Body of pancreas (tissue), 2 donors: Measurements from ENCODE around the genes HTR6 and FAM43B.

- PRO-cap, result no peak
- RAMPAGE, long total RNA, 2 experiments, result no peak in any of the 2 experiments
These were observed at the start of gene HTR6 for GRCh38 chr1:19664634-19665274. HTR6 (plus strand) TSS chr1:19664875.

- PRO-cap, result no peak
- RAMPAGE, long total RNA, 2 experiments, result no peak in any of the 2 experiments
These were observed 18.5 kb upstream of the PLA2G2A start for GRCh38 chr1:19997704-19998619.

DNA sequence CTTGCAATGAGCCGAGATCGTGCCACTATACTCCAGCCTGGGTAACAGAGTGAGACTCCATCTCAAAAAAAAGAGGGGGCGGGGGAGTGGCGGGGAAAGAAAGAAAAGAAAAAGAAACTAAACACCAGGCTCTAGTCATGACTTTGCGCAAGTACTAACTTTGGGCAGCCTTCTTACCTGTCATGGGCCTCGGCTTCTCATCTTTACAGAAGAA lies 20.1 kb downstream of the PLA2G2D start:
- PRO-cap, result no peak
- RAMPAGE, long total RNA, 2 experiments, result no peak in any of the 2 experiments

DNA sequence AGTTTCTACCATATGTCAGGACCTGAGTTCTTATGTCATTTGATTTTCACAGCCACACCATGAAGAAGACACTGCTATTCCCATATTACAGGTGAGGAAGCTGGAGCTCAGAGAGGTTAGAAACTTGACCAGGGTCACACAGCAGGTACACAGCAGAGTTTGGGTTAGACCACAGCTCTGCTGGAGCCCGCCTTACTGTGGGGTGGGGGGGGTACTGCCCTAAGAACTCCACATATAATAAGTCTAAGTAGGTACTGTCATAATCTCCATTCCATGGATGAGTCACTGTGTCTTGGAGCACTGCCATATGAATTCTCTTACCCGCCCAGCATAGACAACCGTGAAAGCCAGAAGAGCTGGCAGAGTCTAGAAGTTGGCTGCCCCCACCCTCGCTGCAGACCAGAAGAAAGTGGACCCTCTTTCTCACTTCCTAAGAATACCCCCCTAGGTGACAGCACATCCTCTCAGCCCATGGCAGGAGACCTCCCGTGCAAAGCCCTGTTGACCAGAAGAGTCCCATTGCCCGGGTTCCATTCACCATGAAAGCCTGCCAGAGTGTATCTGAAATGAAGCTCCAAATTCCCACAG lies 5.2 kb upstream of the PLA2G2D start:
- PRO-cap, result no peak
- RAMPAGE, long total RNA, 2 experiments, result no peak in any of the 2 experiments

DNA sequence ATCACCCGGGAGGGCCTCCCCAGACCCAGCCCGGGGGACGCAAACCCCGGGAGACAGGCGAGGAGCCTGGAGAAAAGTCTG lies 189 bp downstream of the UBXN10 start:
- PRO-cap, result no peak
- RAMPAGE, long total RNA, 2 experiments, result no peak in any of the 2 experiments

DNA sequence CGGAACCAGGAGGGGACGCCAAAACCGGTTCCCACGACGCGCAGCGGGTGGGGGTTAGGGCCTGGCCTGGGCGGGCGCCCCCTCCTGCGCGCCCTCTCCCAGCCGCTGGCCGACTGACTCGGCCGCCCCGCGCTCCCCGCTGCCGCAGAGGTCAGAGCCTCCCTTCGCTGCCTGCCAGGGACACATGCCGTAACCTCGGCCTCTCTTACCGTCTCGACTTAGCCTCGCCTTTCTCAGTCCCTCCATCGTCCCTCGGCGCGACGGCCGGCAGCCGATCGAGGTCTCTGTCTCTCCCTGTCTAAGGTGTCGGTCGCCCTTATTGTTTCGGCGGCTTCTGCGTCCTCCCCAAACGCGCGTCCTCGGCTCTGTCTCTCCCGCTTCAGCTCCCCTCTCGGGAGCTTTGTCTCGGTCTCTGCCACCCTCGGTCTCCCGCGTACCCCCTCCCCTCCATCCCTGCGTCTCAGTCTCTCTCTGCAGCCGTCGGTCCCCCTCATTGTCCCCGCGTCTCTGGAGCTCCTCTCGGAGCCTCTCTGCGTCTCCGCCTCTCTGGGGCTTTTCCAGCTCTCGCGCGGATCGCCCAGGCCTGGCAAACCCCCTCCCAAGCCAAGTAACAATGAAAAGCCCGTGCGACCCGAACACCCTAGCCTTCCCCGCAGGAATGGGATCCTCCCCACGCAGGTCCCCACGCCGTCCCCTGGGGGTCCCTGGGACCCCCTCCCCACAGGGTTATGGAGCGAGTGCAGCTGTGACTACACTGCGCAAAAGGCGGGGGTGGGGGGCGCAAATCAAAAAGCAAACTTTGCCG lies 1.6 kb downstream of the CAMK2N1 start:
- PRO-cap, result unidirectional peak, plus-strand start at position 236 of the sequence; unidirectional peak, minus-strand start at position 509 of the sequence
- RAMPAGE, long total RNA, 2 experiments, result no peak in any of the 2 experiments

- PRO-cap, result no peak
- RAMPAGE, long total RNA, 2 experiments, result no peak in any of the 2 experiments
These were observed 7.1 kb downstream of the MUL1 start for GRCh38 chr1:20500762-20501320.

GRCh38 chr1:20552277-20552938 lies at the start of gene FAM43B:
FAM43B (plus strand) TSS chr1:20552573.
- PRO-cap, result no peak
- RAMPAGE, long total RNA, 2 experiments, result no peak in any of the 2 experiments

DNA sequence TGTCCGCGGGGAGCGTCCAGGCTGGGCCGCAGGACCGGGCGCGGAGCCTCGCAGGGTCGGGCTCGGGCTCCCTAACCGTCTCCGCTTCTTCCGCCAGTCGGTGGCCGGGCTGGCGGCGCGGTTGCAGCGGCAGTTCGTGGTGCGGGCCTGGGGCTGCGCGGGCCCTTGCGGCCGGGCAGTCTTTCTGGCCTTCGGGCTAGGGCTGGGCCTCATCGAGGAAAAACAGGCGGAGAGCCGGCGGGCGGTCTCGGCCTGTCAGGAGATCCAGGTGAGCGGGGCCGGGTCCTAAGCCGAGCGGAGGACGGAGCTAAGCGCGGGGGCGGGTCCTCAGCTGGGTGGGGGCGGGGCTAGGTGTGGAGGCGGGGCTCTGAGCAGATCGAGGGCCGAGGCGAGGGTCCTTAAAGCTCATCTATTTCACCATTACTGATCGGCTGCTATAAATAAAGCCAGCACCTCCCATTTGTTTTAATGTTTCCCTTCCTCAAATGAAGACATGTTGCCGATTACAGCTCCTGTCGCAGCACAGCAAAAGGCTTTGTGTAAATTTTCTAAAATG lies 488 bp downstream of the PINK1 start:
- PRO-cap, result bidirectional peak, plus-strand start at position 373 of the sequence, minus-strand start at position 259 of the sequence
- RAMPAGE, long total RNA, 2 experiments, result no peak in any of the 2 experiments

- PRO-cap, result no peak
- RAMPAGE, long total RNA, 2 experiments, result no peak in any of the 2 experiments
These were observed 4.5 kb downstream of the PINK1 start for GRCh38 chr1:20637662-20638338.

GRCh38 chr1:20654068-20654752 lies 7.0 kb downstream of the DDOST start:
- PRO-cap, result no peak
- RAMPAGE, long total RNA, 2 experiments, result no peak in any of the 2 experiments

GRCh38 chr1:20660333-20661137 lies 634 bp downstream of the DDOST start:
- PRO-cap, result no peak
- RAMPAGE, long total RNA, 2 experiments, result no peak in any of the 2 experiments

DNA sequence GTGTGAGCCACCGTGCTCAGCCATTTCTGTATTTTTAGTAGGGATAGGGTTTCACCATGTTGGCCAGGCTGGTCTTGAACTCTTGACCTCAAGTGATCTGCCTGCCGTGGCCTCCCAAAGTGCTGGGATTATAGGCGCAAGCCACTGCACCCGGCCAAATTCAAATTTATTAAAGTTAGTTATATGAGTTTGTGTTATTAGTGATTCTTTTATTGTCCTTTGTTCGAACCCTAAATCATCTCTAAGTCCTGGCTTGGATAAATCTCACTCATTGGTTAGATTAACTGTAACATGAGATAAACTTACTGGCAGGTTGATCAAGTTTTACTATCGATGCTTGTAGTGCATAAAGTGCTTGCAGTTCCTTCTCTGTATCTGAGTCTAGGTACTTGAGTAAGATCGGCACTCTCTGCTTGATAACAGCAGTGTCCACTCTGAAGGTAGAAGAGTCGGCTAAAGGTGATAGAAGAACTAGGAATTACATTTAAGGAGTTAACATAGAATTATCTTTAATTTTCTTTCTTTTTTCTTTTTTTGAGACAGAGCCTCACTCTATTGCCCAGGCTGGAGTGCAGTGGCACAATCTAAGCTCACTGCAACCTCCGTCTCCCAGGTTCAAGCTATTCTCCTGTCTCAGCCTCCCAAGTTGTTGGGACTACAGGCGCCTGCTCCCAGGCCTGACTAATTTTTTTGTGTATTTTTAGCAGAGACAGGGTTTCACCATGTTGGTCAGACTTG lies 23.5 kb upstream of the HP1BP3 start:
- PRO-cap, result no peak
- RAMPAGE, long total RNA, 2 experiments, result no peak in any of the 2 experiments

GRCh38 chr1:20875537-20876110 lies 88.5 kb upstream of the HP1BP3 start:
- PRO-cap, result no peak
- RAMPAGE, long total RNA, 2 experiments, result no peak in any of the 2 experiments

GRCh38 chr1:20949929-20950195 lies 162.8 kb upstream of the HP1BP3 start:
- PRO-cap, result no peak
- RAMPAGE, long total RNA, 2 experiments, result no peak in any of the 2 experiments

GRCh38 chr1:21149836-21150381 lies 26.8 kb downstream of the EIF4G3 start:
- PRO-cap, result no peak
- RAMPAGE, long total RNA, 2 experiments, result no peak in any of the 2 experiments

GRCh38 chr1:21177287-21177605 lies 549 bp upstream of the EIF4G3 start:
- PRO-cap, result no peak
- RAMPAGE, long total RNA, 2 experiments, result no peak in any of the 2 experiments

DNA sequence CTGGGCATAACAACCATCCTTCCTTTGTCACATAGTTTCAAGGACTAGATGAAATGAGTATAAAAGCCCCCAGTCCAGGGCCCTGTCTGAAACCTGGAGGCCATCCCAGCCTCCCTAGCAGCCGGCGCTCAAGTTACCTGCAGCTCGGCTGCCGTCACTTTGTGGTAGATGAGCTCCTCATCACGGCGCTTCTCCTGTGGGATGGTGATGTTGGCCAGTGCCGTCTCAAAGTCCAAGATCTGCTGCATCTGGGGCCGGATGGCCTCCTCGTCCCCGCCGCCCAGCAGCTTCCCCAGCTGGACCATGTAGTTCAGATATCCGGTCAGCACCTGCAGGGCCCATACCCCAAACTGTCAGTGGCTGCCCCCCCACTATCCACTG lies 34.5 kb downstream of the ECE1 start:
- PRO-cap, result no peak
- RAMPAGE, long total RNA, 2 experiments, result no peak in any of the 2 experiments

DNA sequence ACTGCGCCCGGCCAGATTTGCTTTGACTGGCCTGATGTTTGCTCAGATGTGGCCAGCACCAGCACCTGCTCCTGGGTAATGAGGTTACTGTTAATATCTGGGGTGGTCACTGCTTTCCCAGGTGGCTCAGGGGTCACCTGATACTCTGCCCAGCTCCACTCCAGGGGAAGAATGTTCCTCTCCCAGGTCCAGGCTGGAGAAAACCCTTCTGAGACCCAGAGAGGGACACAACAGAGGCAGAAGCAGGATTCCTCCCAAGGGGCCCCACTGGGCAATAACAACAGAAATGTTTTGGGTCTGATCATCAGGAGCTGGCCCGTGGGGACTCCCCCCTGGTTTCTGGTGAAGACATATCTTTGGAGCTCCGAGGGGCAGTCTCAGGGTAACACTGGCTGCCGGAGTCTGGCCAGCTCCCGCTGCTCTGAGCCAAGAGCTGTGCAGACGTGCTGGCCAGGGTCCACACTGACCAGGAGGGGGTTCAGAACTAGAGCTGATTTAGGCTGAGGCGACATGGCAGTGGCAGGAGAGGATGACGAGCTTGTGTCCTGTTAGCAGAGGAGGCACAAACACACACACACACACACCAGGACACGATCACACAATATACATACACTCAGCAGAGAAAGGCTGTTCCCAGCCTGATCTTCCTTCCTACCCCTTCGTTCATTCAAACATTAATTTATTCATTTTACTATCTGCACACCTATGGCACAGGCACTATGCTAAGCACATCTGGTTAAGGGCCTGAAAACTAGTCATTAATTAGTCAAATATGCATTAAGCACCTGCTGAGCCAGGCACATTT lies 13.1 kb downstream of the ECE1 start:
- PRO-cap, result no peak
- RAMPAGE, long total RNA, 2 experiments, result no peak in any of the 2 experiments

- PRO-cap, result unidirectional peak, minus-strand start at chr1:21278450
- RAMPAGE, long total RNA, 2 experiments, result no peak in any of the 2 experiments
These were observed 11.9 kb downstream of the ECE1 start for GRCh38 chr1:21278227-21278824.